Mucosa of descending colon (tissue), 1 donor: ENCODE measurements around a stretch of chr14.

GRCh38 chr14:53943097-53943818 lies 13.4 kb downstream of the BMP4 start:
- PRO-cap, result no peak

DNA sequence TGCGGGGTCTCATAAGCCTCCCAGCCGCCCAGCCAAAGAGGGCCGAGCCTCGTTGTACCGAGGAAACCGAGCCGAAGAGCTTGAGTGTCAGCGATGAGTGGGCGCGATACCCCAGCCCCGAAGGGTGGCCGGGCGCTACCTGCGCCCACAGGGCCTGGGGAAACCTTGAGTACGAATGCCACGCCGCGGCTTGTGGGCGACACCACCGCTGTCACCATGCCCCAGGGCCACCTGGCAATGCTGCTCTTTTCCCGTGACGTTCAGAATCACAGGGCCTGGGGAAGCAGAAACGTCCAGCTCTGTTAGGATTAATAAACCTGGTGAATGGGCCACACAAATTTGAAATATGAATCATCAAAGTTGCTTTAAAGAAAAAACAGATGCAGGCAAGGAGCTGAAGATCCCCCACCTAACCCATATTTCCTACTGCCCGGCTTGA lies 541 bp downstream of the CDKN3 start:
- PRO-cap, result no peak

DNA sequence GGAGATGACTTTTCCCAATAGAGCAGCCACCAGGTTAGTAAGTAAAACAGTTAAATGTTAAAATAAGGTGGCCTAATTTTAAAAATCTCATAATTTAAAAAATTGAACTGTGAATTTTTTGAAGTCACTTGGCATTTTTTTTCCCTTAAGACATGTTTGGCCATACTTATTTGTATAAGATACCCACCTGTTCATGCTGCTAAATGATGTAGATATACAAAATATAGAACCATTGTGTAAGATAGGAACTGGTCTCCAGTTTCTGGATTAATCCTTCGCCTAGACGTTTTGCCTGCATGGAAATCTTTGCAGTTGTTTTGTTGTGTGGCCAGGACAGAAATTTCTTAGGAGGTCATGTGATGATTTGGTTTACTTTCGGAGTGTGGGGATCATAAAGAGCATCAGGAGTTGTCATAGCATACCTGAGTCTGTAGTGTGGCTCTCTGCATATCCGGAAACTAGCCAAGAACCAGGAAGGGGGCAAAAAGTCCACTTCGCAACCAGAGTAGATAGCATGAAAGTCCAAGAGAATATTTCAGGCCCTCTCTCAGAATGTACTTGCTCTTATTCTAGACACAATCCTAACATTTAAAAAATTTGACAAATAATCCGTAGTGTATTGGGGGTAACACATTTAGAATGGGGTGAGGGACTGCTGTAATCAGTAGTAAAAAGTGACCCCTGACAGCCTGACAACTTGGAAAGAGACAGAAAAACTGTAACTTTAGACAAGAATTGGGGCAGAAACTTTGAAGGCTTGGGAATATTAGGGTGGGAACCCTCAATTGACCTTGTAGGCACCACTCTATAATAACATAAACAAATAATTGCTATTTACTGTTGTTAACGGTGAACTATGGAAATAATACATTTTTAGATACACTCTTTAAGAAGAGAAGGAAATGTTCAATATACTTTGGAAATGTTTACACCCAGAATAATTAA lies 3.2 kb downstream of the SAMD4A start:
- PRO-cap, result no peak

GRCh38 chr14:54576008-54577311 lies 9.5 kb downstream of the SAMD4A start:
- PRO-cap, result no peak

DNA sequence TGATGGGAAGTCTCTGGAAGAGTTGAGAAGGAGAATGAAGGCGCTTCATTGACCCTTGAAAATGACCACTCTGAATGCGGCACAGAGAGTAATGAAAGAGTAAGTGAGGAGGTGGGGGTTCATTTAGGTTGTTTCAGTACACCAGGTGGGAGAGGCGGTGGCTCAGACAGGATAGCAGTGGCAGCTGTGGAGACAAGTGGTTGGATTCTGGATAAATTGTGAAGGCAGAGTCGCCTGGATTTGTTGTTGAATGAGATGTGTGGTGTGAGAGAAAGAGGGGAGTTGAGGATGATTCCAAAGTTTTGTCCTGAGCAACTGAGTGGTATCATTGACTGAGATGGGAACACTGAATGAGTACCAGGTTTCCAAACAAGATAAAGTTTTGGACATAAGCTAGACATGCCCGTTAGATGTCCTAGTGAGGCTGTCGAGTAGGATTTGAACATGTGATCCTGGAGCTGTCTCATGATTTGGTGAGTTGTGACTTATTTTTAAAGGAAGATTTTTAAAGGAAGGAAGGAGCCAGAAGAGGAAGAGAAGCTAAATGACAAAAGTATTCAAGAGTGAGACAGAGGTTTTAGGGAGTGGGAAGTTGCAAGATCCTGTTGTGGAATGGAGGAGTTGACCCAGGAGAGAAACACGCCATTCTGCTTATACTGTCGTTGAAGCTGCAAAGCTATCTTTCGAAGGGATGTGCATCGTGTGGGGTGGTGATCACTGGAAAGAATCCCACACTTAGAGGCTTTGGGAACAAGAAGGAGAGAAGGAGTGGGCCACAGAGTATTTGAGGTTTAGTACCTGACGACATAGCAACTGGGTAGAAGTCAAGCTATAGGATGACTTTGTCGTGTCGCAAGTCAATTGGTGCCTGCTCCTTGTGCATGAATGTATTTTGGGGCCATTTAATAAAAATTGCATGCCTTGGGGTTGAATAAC lies 82.1 kb downstream of the SAMD4A start:
- PRO-cap, result no peak

DNA sequence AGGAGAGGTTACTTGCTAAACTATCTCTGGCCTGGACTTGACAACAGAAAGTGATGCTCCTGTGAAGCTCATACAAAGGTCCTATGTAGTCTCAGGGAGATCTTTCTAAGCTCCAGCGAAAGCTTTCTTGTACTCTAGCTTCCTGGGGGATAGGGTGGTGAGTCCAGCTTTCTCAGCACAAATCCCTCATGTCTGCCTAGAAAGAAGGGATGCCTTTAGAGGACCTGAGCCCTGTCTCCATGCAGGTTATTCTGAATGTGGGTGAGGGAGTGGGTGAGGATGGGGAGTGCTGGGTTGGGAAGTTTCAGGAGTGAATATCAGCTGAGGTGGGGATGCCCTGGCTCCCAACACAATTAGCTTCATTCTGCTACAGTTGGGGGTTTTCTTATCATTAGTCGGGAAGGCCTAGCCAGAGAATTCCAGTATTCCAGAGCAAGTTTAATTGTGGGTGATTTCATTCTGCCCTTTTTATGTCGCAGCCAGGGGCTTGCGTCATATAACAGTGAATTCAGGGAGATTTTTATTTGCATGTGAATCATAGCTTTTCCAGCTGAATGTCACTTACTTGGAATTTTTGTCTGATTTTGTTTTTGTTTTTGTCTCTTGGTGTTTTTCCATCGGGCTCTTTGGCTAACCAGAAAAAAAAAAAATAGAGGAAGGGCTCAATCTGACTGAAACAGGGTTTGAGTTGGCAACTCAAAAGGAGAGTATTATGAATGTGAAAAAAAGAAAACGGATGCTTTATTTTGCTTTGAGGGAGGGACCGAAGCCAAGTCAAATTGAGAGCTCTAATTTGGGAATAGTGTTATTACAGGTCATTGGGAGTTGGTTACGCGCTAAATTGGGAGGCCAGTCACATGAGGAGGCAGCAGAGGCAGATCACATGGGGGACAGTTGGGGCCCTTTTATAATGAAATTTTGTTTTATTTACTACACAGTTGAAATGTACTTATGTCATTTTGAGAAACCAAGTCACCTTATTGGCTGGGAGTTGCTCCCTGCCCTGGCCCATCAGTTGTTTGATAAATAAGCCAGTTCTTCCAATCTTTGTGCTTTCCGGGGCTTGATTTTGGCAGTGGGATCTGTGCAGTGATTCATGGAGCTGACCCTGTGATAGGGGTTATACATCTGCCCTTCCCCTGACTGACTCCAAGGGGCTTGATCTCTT lies 119.4 kb downstream of the SAMD4A start:
- PRO-cap, result unidirectional peak, minus-strand start at position 444 of the sequence

DNA sequence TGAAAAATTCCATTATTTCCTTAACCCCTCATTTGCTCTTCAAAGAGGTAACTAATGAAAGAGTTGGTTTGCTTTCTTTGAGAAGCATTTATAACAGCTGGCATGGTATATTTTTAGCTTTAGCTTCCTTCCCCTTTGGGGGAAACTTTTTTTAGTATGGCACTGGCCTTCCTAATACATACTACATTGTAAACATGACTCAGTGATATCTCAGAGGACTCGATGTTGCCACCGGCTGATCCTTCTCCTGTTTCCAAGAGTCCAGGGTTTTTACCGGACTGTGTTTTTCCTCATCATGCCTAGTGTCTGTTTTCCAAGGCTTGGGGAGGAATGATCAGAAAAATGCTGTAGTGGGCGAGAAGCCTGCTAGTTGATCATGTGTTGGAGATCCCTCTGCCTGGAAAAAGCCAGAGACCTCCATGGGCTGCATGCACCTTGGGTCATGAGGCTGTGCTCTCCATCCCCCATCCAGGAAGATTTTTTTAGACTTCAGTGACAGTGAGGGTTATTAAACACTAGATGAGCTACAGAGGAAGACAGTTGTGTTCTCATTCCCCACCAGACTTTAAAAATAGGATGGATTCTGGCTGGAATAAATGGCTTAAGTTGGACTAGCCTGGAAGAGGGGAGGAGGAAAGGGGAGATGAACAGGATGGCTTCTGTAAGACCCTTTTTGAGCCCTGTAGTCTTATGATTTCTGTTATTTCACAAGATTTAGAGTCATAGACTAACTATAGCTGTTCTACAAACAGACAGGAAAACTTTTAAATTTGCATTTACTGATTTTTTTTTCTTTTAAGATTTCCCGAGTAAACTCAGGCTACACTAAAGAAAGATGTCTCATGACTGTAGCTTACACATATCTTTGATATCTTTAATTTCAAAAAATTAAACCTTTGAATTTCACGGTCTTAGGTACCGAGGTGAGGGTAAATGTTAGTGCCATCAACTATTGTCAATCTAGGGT lies 145.7 kb downstream of the SAMD4A start:
- PRO-cap, result no peak

- PRO-cap, result no peak
These were observed 130.0 kb downstream of the GCH1 start for GRCh38 chr14:54772667-54772948.

- PRO-cap, result no peak
These were observed 115.7 kb downstream of the GCH1 start for GRCh38 chr14:54786833-54787346.

- PRO-cap, result no peak
These were observed 64.7 kb downstream of the GCH1 start for GRCh38 chr14:54837887-54838426.

DNA sequence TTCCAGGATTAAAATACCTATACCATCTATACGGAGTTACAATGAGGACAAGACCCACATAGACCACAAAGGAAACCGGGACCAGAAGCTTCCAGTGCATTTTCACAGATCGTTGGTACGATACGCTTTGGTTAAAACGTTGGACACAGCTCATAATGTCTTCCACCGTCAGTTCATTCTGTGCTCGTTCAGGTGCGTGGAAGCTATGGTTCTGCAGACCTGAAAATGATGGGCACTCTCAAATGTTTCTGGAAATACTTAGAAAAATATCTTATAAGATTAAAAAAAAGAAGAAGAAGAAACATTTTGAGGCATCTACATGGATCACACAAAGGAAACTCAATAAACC lies 59.8 kb downstream of the GCH1 start:
- PRO-cap, result no peak

GRCh38 chr14:54894900-54895582 lies 7.6 kb downstream of the GCH1 start:
- PRO-cap, result no peak

DNA sequence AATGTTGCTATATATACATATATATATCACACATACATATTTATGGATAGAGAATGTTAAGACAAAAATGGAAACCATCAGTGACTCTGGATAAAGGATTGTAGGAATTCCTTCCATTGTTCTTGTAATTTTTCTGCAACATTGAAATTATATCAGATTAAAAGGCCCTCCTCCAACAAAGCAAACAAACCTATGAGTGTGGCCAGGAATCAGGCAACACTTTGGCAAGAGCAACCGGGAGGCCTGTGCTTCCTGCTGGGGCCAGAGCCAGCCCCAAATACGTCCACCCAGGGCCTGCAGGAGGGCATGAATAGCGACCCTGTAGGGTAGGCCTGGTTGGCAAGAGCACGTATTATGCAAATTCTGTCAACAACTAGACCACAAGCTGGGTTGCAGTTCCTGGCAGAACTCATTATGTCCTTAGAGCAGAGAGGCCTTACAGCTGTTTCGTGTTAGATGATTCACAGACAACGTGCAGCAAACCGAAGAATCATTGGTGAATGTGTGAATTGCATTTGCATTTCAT lies 27.0 kb upstream of the LGALS3 start:
- PRO-cap, result bidirectional peak, plus-strand start at position 227 of the sequence, minus-strand start at position 278 of the sequence; bidirectional peak, plus-strand start at position 412 of the sequence, minus-strand start at position 416 of the sequence

GRCh38 chr14:55128710-55128847 lies 473 bp upstream of the LGALS3 start:
- PRO-cap, result unidirectional peak, plus-strand start at chr14:55128770

DNA sequence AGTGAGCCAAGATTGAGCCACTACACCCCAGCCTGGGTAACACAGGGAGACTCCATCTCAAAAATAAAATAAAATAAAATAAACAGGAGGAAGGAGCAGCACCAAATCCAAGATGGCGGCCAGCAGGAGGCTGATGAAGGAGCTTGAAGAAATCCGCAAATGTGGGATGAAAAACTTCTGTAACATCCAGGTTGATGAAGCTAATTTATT lies 37.6 kb upstream of the DLGAP5 start:
- PRO-cap, result no peak

DNA sequence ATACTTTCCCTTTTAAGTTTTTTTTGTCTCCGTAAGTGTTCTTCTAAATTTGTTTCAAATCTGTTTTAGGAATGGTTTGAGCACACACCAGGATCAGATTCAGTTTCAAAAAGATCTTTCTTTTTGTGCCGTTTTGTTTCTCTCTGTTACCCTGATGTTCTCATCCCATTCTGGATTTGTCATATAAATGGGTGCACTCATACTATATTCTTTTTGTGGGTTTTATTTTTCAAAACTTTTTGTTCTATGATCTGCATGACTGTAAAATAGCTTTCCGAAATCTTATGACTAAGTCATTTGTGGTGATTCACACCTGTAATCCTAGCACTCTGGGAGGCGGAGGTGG lies 59.0 kb downstream of the FBXO34 start:
- PRO-cap, result no peak

- PRO-cap, result no peak
These were observed 37.8 kb downstream of the KTN1 start for GRCh38 chr14:55617748-55618252.

DNA sequence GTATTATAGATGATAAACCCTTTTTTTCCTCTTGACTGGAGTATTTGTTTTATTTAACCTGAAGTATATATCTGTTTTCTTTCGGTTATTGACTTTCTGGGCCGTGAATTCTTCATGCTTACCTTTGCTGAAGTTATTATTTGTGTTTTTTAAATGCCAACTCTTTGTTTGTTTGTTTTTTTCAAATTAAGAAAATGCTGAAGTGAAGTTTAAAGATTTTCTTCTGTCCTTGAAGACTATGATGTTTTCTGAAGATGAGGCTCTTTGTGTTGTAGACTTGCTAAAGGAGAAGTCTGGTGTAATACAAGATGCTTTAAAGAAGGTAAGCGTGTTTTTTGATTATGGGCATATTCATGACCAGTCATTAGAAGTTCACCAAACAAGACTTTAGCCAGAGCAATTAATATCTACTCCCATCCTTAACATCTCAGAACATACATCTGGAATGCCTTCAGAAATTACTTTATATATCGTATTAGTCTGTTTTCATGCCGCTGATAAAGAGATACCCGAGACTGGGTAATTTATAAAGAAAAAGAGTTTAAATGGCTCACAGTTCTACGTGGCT lies 39.1 kb downstream of the KTN1 start:
- PRO-cap, result no peak

DNA sequence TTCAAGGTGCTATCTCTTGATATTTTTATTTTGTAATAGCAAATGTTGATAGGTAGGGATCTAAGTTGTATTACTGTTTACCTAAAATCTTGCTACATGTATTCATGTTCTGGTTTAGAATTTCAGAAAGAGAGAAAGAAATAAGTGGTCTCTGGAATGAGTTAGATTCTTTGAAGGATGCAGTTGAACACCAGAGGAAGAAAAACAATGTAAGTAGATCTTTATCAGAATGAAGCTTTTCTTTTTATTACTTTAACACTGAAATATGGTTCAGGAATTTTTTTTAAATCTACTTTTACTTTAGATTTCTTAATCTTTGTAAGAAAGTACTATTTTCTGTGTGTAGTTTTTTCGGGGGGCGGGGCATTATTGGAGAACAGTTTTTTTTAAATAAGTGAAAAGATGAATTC lies 81.4 kb downstream of the KTN1 start:
- PRO-cap, result no peak

DNA sequence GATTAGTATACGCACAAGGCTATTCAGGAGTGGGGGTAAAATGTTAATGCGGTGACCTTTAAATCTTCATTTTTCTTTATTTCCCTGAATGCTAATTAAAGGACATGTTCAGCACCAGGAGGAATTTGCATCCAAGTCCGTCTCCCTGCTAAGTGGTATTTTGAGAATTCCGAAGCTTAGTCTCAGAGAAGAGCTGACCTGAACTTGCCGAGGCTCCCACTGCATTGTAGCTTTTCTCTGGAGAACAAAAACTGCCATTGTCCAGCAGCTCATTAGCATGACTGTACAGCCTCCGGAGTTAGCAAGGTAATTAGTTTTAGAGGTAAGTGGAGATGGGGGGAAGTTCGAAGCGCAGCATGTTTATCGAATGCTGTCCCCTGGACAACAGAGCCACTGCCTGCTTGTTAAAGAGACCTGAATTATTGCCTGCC lies 160.3 kb upstream of the PELI2 start:
- PRO-cap, result no peak